Myometrial cell (primary cell): Measurements from ENCODE around the genes MIER2, MADCAM1, PRSS57, ARID3A and WDR18.

- RAMPAGE, long total RNA: no peak
Measured at GRCh38 chr19:307663-308319, 16.6 kb upstream of the PLPP2 start.

- RAMPAGE, long total RNA: no peak
Measured at GRCh38 chr19:344649-345012, at the start of gene MIER2. Gene MIER2, minus strand, starts transcription at chr19:344796.

DNA sequence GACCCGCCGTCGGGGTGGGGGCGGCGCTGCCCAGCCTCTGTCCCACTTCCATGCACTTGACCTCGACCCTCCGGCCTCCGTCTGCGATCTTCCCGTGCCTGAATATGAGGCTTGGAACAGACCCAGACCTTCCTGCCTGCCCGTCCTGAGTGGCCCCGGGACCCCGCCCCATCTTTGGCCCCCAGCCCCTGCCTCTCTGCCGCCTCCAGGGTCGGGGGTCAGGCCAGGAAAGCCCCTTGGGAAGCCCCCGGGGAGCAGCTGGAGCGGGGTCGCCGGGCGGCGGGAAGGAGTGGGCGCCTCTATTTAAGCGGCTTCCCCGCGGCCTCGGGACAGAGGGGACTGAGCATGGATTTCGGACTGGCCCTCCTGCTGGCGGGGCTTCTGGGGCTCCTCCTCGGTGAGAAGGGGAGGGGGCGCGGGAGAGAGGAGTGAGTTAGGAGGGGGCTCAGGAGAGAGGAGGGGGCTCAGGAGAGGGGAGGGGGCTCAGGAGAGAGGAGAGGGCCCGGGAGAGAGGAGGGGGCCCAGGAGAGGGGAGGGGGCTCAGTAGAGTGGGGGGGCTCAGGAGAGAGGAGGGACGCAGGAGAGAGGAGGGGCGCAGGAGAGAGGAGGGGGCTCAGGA is at the start of gene MADCAM1:
MADCAM1 (plus strand) TSS at position 332 of the 619 bp plus-strand sequence.
- RAMPAGE, long total RNA: no peak

DNA sequence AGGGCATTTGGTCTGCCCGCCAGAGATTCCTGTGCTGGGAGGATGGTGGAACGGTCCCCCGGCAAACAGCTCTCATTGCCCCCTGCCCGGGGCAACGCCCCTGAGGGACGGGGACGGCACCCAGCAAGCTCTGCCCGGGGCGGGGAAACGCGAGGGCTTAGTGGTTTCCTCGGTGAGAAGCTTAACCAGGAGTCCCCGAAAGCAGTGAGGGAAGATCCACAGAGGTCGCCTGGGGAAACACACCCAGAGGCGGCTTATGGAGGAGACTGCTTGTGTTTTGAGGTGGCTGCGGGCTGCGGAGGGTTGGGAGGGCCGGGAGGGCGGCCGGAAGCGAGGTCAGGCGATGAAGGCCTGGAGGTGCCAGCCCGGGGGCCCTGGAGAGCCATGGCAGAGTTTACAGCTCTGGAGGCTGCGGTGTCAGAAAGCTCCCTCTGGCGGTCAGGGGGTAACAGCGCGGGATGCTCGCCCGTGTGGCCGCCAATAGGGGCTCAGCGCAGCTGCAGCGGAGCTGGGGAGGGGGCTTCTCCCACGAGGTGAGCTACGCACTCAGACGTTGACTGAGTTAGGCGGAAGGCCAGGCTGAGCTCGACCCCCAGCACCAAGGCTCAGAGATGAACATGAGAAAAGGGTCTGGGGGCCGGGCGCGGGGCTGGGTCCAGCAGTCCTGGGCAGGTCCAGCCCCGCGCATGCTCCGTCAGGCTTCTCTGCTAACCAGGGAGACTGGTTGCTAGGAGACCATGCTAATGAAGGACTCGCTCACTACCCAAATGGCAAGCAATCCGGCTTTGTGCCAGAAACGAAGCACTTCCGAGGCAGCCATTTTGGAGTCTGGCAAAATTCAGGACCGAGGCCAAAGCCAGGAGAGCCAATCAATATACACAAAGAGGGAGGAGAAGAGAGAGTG is 605 bp upstream of the TPGS1 start:
- RAMPAGE, long total RNA: no peak

DNA sequence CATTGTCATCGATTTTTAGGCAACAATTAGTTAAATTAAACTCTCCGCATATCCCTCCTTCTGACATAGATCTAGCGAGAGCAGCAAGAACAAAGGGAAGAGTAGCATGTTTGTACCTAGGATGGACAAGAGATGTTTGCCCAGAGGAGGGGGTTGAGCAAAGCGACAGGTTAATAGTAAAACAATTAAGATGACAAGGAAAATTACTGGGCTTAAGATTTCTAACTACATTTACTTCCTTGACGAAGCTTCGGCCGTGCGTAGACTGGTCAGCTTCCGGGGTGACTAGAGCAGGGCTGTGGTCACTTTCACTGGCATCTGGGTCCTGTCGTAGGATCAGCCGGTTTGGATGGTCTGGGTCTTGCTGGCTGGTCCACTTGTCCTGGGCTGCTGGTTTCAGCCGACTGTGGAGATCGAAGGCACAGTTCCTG is 5.2 kb upstream of the BSG start:
- RAMPAGE, long total RNA: no peak

GRCh38 chr19:586560-587081 is 3.1 kb upstream of the HCN2 start:
- RAMPAGE, long total RNA: no peak

DNA sequence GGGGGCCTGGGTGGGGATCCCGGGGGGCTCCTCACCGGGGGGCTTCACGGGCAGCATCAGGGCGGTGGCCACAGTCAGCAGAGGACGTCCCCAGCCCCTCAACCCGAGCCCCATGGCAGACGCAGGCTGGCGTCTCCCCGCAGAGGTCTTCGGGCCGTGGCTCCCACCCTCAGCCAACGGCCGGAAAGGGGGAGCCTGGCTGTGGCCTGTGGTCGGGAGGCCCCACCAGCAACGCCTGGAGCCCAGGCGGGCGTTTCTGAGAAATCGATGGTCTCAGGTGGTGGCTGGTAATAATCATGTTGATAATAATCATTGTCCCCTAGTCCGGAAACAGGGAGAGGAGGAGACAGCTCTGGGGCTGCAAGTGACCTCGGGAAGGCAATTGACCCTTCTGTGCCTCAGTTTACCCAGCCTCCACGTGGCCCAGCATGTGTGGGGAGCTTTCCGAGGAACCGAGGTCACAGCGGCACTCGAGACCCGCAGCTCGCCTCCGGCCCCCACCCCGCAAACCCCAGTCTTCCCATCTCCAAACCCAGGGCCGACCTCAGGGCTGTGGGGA is at the start of gene PRSS57:
PRSS57 (minus strand) TSS at position 136 of the 559 bp plus-strand sequence.
- RAMPAGE, long total RNA: no peak

DNA sequence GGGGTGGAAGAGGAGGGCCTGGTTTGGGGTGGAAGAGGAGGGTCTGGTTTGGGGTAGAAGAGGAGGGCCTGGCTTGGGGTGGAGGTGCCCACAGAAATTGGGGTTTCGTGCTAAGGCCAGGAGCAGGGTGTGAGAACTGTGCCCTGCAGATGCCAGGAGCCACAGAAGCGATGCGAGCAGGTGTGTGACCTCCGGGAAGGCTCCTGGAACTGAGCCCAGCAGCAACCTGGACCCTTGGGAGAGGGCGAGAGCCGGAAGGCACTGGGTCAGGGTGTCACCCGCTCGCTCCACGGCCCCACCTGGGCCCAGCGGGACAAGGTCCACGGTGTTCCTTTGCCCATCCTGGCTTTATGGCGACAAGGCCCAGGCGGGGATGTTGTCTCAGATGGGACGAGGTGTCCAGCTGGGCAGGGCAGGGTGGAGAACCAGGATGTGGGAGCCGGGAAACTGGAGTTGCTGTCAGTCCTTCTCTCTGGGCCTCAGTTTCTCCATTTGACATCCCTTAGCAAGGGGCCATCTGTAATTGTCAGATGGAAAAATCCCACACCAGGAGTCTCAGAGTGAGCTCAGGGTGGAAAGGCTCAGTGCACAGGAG is 4.2 kb downstream of the MISP start:
- RAMPAGE, long total RNA: no peak

- RAMPAGE, long total RNA: no peak
Measured at GRCh38 chr19:764995-765666, 14.2 kb downstream of the MISP start.

- RAMPAGE, long total RNA: no peak
Measured at GRCh38 chr19:800162-800897, 3.1 kb downstream of the PTBP1 start.

DNA sequence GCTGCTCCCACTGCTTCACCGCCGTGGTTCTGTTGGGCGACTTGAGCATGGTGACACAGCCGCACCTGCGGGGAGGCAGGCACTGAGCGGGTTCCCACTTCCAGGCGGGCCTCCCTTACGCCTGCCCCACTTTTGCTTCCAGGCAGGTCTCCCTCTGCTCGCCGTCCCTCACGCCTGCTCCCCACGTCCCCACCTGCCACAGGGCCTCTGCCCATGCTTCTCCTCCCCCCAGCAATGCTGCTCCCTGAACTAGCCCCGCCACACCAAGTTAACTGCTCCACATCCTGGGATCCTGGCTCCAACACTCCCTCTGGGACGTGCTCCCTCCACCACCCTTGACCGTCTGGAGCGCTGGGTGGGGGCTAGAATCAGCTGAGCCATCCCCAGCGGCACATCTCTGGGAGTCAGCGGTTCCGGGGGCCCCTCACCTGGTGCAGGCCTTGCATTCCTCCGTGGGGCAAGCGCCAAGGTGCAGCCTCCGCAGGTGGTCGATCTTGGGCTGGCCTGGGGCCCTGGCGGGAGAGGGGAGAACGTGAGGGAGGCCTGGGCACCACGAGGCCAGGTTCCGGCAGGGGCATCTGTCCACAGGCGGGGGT is 9.1 kb downstream of the CFD start:
- RAMPAGE, long total RNA: no peak

DNA sequence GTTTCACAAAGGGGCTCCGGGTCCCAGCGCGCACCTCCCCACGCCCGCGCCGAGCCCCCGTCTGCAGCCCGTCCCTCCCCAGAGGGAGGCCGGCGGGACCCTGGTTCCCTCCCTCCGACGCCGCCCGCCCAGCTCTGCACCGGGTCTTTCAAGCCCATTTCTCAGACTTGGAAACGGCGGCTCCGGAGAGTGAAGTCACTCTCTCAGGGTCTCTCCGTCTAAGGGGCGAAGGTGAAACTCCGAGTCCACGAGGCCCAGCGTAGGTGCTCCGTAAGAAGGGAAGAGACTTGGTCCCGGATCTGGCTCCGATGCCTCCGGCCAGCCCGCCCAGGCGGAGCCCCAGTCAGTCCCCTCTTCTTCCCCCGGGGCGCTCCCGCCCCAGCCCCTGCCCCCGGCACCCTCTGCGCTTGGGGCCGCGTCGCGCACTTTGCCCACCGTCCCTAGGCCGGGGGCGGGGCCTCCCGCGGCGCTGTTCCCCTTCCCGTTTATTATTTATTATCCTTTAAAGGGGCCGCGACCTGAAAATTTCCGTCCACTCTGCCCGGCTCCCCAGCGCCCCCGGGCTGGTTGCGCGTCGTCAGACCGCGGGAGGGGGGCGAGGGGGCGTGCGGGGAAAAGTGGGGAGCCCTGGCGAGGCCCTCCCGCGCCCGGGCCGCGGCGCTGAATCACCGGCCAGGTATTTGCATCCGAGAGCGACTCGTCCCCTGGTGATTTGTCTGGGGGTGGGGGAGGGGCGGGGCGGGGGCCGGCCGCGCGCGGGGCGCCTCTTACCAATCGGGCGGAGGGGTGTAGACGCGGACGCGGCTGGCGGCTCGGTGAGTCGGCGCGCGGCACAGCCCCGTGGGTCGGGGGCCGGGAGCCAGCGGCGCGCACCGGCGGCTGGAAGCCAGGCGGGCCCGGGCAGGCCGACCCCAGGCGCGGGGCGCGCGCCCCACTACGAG is at the start of gene ARID3A:
ARID3A (plus strand) TSS at position 791 of the 941 bp plus-strand sequence.
- RAMPAGE, long total RNA: no peak

- RAMPAGE, long total RNA: no peak
Measured at GRCh38 chr19:969484-969822, 14.7 kb upstream of the WDR18 start.

DNA sequence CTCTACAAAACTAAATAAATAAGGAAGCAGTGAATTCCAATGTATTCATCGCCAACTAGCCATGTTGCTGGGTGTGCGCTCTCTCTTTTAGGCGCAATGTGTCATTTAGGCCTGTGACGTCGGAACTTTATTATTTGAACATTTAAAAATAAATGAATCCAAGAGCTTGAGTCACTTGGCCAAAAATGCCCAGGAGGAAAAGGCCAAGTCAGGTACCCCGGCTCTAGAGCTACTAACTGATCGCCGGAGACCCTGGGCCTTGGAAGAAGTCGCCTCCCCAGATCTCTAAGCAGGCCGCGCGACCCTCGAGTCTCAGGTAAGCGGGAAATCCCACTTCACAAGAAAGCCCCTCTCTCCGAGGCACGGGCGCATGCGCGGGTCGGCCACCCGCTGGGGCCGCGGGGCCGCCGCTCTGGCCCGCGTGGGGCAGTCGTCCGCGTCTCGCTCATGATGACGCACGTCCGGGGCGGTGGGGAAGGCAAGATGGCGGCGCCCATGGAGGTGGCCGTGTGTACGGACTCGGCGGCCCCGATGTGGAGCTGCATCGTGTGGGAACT is at the start of gene WDR18:
WDR18 (plus strand) TSS at position 475 of the 557 bp plus-strand sequence.
- RAMPAGE, long total RNA: no peak

DNA sequence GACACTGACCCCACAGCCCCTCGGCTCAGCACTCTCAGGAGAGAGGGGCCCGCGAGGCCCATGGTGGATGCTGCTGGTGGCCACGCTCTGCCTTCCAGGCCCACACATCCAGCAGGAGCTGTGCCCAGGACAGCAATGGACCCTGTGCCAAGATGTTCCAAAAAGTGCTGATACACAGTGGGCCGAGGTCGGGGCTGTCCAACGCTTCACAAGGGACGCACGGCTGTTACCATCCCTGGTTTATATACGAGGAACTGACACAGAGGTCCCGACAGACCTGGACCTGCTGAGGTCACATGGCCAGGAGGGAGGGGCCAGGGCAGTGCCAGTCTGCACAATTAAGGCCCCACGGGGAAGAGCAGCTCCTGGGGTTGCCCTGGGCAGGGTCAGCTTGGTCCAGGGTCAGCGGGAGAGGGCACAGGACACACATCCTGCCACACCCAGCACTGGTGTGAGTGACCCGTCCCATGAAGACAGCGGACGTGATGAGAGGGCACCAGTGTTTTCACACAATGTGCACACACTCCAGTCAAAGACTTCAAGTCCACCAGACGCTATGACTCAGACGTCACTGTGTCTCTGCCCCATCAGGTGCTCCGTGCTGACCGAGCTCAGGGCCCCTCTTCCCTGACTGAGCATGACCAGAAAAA is 4.4 kb downstream of the TMEM259 start:
- RAMPAGE, long total RNA: no peak

- RAMPAGE, long total RNA: no peak
Measured at GRCh38 chr19:1022650-1023215, 1.8 kb upstream of the TMEM259 start.

DNA sequence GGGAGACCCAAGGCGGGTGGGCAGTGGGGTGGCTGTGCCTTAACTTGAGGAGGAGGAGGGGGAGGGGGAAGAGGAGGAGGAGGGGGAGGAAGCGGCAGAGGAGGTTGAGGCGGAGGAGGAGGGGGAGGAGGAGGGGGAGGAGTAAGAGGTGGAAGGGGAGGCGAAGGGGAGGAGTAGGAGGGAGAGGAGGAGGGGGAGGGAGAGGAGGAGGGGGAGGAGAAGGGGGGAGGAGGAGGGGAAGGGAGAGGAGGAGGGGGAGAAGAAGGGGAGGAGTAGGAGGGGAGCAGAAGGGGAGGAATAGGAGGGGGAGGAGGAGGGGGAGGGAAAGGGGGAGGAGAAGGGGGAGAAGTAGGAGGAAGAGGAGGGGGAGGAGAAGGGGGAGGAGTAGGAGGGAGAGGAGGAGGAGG is 12.4 kb downstream of the ABCA7 start:
- RAMPAGE, long total RNA: no peak

GRCh38 chr19:1068437-1069046 is 1.6 kb downstream of the ARHGAP45 start:
- RAMPAGE, long total RNA: no peak

DNA sequence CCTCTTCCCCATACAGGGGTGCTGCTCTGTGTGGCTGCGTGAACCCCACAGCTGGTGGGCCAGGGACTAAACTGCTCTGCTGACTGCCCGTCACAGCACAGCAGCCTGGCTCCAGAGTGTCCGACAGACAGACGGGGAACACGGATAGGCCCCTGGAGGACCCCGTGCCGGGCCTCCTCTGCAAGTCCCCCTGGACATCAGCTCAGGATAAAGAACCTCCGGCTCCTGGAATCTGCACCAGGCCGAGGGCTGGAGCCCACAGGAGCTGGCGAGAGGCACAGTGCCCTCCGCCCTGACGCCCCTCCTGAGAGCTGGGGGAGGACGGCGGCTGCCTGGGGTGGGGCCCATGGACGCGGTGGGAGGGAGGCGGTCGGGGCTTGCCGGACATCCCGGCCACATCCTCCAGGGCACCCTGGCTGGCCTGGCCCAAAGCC is 3.9 kb downstream of the POLR2E start:
- RAMPAGE, long total RNA: no peak

DNA sequence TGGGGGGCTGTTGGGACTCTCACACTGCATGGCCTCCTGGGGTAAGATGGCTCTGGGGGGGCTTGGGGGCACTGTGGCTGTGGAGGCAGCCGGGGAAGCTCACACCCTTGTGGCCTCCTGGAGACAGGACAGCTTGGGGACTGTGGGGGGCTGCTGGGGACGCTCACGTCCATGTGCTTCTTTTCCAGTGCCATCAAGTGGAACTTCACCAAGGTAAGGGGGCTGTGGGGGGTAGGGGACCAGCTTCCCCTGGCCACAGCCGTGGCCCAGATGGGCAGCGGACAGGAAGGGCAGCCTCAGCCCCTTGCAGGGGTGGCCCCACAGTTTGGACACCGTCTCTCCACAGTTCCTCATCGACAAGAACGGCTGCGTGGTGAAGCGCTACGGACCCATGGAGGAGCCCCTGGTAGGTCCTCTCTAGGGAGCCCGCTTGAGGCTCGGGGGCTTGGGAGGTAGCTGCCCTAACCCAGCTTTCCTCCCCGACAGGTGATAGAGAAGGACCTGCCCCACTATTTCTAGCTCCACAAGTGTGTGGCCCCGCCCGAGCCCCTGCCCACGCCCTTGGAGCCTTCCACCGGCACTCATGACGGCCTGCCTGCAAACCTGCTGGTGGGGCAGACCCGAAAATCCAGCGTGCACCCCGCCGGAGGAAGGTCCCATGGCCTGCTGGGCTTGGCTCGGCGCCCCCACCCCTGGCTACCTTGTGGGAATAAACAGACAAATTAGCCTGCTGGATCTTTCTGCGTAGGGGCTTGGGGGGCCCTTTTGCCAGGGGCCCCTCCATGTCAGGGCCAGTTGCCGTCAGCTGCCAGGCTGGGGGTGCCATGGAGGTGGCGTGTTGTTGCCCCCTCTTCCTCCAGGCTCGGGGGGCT is 2.5 kb downstream of the GPX4 start:
- RAMPAGE, long total RNA: no peak